Left common carotid artery plus branches (tissue), 1 donor: ENCODE results near the genes OTUB1, ENSG00000286264 and RPS6KA4.

DNA sequence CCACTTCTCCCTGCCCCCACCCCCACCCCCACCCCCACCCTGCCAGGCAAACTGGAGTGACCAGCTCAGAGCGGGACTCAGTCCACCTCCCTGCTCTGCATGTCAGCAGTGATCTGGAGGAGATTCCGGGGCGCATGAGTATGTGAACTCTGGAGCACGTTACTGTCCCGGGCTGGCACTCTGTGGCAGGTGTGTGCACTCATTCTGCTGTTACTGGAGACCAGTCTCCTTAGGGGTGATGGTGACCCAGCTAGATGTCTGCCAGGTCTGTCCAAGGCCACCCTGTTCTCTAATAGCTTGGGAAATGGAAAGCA, 33.9 kb downstream of the MARK2 start:
- PRO-cap = no peak

GRCh38 chr11:63874530-63875034, 35.7 kb downstream of the MARK2 start:
- PRO-cap = no peak

GRCh38 chr11:63879675-63880068, 37.3 kb downstream of the RCOR2 start:
- PRO-cap = no peak

GRCh38 chr11:63889267-63889863, 27.6 kb downstream of the RCOR2 start:
- PRO-cap = no peak

- PRO-cap = no peak
These were observed 1.4 kb downstream of the RCOR2 start for GRCh38 chr11:63915321-63916270.

DNA sequence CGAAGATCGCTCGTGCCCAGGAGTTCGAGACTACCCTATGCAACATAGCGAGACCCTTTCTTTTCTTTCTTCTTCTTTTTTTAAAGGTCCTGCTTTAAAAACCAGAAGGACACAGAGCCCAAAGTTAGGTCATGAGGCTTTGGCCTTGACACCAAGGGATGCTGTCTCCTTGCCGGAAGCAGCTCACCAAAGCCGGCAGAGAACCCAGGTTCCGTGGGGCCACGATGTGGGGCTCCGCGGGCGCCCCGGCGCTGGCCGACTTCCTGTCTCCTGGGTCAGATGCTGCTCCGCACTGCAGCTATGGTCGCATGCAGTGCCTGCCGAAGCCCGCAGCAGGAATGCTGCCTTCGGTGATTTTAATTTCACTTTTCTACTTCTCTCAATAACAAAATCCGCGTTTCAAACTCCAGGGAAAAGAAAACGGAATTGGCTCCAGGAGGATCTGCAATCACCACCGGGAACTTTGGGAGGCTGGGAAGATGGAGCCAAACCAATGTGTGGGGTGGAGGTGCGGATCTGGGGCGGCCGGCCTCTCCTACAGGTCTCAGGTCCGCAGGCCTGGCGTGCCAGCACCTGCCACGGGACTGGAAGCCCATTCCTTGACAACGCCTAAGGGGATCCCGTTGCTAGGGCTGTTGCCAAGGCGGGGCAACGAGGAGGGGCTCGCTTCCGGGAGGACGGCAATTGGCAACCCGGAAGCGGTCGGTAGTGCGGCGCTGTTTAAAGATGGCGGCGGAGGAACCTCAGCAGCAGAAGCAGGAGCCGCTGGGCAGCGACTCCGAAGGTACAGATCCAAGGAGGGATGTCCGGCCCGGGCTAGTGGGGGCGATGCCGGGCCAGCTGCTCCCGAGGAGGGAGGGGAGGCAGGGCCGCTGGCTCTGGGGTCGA, at the start of gene OTUB1:
TSS of gene OTUB1 (plus strand) at position 708 of the 888 bp plus-strand sequence.
- PRO-cap = bidirectional peak, plus-strand start at position 723 of the sequence, minus-strand start at position 586 of the sequence; unidirectional peak, plus-strand start at position 723 of the sequence

DNA sequence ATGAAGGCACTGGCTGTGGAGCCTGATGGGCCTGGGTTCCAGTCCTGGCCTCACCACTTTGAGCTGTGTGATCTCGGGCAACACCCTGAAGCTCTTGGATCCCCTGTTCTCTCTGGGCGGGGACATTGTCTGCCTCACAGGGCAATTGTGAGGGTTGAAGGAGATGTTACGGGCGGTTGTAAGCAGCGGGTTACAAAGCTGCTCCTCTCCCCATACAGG, 4.8 kb downstream of the OTUB1 start:
- PRO-cap = no peak

DNA sequence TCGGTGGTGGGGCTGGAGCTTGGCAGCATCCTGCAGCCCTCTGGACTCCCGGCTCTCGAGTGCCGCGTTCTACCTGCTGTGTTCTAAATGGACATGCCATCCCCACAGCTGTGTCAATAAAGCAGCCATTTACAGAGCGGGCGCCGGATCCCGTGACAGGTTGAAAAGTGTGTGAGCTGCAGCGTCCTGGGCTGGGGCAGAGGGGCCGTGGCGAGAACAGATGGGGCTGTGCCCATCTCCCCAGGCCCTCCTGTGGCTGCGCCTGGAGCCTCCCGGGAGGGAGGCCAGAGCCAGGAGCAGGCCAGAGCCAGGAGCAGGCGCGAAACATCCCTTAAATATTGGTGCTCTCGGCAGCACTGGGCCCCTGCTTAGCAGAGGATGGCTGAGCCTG, 46.1 kb downstream of the FLRT1 start:
- PRO-cap = no peak

GRCh38 chr11:64085222-64085855, 49.6 kb downstream of the FLRT1 start:
- PRO-cap = no peak

GRCh38 chr11:64087201-64087593, 51.5 kb downstream of the FLRT1 start:
- PRO-cap = no peak

GRCh38 chr11:64181494-64182013, 4.4 kb upstream of the STIP1 start:
- PRO-cap = bidirectional peak, plus-strand start at chr11:64181835, minus-strand start at chr11:64181677

- PRO-cap = no peak
These were observed 4.6 kb downstream of the FERMT3 start for GRCh38 chr11:64210944-64211612.

- PRO-cap = bidirectional peak, plus-strand start at chr11:64241095, minus-strand start at chr11:64240891
These were observed at the start of gene ENSG00000286264 for GRCh38 chr11:64240805-64241864. Gene ENSG00000286264 (plus strand): TSS chr11:64241095.

DNA sequence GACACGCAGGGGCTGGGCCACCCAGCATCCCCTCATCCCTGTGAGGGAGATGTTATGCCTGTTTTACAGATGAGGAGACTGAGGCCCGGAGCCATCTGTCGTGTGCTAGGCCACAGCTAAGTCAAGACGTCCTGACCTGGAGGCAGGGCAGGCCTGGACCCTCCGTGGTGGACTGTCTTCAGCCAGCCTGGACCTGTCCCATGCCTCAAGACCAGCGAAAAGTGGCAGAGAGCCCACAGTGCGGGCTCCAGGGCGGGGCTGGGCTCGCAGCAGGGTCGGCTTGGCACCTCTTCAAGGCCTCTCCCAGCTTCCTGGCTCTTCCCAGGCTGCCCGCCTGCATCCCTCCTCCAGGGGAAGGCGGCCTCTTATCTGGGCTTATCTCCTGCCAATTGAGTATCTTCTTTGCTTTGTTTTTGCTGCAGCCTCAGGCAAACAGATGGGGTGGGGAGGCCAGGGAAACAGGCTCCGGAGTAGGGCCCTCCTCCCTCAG, 16.0 kb downstream of the BAD start:
- PRO-cap = no peak

DNA sequence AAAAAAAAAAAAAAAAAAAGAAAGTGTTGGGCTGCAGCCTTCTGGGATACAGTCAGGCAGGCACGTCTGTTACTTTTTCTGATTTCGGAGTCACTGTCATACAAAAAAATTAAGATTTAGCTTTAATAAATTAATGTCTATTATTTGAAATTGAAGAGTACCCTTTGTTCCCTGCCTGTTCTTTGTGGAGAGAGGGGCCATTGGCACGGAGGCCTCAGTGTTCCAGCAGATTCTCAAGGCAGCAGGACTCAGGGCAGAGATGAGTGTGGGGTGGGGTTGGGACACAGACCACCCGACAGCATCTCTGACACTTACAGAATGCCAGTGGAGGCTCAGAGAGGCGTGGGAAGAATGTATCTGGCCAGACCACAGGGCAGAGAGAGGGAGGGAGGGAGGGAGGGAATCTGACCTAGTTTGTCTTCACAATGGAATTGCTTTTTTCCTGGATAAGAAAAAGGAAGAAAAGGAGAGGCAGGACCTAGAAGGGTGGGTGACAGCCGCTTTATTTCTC, 3.5 kb downstream of the KCNK4 start:
- PRO-cap = no peak

DNA sequence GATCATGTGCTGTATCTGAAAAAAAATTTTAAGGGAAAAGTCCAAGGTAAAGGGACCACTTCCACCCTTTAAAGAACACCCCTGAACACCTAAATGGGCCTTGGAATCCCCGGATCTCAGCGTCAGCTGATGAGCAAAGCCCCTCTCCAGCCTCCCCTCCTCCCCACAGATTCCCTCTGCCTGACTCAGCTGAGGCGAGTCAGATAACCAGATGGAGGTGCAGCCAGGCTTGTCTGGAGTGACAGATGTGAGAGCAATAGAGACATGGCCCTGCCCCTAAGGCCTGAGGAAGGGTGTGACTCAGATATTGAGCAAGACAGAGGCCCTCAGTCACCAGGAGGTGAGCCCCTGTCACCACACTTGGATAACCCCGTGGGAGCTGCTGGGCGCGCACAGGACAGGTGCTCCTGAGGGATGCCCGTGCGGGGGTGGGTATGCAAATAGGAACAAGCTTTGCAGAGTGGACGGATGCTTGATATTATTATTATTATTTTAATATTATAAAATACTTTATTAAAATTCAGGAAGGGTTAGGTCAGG, 4.9 kb upstream of the CCDC88B start:
- PRO-cap = no peak

DNA sequence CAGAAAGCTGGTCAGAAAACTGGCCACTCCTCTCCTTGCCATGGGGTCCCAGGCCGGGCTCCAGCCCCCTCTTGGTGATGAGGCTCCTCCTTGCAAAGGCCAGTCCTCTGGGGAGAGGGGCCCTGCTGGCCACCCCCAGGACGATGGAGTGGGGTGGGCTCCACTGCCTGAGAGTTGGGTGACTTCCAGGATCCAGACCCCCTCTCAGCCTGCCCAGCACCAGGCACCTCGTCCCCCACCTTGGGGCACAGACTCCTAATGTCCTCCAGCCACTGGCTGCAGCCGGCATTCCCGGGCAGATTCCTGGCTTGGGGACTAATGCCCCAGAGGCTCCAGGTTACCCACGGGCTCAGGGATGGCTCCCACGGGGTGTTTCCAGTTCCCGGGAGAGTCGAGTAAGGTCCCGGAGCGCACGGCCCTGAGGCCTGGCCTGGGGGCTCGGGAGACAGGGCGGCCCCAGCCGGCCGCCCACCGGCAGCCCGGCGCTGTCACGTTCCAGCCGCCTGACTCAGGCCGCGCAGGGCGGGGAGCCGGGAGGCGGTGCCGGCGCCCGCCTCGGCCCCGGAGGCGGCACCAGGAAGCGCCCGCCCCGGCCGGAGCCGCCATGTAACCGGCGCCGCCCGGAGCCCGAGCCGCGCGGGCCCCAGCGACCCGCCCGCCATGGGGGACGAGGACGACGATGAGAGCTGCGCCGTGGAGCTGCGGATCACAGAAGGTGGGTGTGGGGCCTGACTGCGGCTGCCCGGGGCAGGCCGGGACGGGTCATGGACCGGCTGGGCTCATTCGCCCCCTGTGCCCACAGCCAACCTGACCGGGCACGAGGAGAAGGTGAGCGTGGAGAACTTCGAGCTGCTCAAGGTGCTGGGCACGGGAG, at the start of gene RPS6KA4:
TSS of gene RPS6KA4 (plus strand) at position 587 of the 874 bp plus-strand sequence.
- PRO-cap = bidirectional peak, plus-strand start at position 576 of the sequence, minus-strand start at position 510 of the sequence

GRCh38 chr11:64591376-64591620, 278 bp downstream of the SLC22A12 start:
- PRO-cap = no peak

DNA sequence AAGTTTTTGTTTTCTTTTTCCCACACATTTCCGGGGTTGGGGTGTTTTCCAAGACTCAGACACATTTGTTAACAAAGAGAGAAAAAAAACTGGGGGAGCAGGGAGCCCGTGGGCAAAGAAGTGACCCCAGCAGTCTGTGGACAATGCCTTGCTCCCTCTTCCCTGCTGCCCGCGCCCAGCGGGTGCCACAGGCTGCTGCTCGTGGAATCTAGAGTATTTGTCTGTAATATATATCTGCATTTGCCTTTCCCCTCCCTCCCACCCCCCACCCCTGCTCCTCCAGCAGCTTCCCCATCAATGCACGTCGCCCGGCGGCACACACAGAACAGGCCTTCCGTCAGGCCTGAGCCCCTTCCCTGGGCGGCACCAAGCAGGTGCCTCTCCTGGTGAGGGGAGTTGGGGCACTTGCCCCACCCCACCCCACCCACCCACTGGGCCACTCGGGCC, 15.2 kb downstream of the SLC22A12 start:
- PRO-cap = no peak

- PRO-cap = bidirectional peak, plus-strand start at chr11:64743851, minus-strand start at chr11:64743696
These were observed 332 bp downstream of the RASGRP2 start for GRCh38 chr11:64743737-64743882.